GM12892 (cell line): ENCODE measurements around a stretch of chr7.

GRCh38 chr7:128835210-128835626 lies 5.0 kb downstream of the FLNC start:
- RRBS: no CpG with 5 or more reads among the region's 14 CpGs

GRCh38 chr7:128851053-128851998 lies 11.3 kb upstream of the ATP6V1F start:
- RRBS: no CpG with 5 or more reads among the region's 22 CpGs

- RRBS: no CpG with 5 or more reads among the region's 3 CpGs
These were observed 789 bp downstream of the ATP6V1F start for GRCh38 chr7:128863533-128863756.

DNA sequence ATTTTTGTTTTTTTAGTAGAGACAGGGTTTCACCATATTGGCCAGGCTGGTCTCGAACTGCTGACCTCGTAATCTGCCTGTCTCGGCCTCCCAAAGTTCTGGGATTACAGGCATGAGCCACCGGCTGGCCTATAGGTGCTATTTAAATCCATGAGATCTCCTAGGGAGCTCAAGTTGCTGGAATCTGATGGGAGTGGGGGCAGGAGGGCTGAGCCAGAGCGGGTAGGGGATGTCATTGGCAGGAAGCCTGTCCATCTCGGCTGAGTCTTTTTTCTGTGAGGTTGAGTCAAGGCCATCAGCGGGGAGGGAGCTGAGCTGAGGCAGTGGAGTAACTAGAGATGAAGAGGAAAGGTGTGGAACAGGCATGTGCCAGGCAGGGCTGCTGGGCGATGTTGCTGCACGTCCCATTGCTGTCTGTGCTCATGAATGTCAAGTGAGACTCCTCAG lies 1.6 kb downstream of the ATP6V1FNB start:
- RRBS: no CpG with 5 or more reads among the region's 9 CpGs

DNA sequence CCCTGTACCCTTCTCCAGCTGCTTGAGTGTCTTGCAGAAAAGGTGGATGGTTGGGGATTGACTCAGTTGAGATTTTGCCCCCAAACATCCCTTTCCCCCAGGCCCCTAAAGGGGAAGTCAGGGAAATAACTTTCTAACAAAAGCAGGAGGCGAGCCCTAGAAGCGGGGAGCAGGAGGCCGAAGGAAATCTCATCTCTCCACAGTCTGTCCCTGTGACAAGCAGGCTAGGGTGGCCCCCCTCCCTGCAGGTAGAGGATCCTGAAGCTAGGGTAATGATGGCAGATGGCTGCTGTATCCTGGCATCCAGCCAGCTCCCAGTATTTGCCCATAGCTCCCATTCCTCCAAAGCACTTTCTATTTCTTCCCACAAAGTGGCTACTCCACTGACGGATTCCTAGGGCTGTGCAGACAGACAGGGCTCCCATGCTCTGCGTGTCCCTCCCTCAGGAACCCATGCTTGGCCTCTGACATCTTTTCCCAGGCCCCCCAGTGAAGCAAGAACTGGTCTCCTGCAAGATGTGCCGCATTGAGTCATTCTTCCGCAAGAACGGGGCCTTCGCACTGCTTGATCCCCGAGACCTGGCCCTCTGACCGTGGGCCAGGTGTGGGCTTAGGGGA lies 2.2 kb downstream of the ATP6V1FNB start:
- RRBS: no CpG with 5 or more reads among the region's 11 CpGs

DNA sequence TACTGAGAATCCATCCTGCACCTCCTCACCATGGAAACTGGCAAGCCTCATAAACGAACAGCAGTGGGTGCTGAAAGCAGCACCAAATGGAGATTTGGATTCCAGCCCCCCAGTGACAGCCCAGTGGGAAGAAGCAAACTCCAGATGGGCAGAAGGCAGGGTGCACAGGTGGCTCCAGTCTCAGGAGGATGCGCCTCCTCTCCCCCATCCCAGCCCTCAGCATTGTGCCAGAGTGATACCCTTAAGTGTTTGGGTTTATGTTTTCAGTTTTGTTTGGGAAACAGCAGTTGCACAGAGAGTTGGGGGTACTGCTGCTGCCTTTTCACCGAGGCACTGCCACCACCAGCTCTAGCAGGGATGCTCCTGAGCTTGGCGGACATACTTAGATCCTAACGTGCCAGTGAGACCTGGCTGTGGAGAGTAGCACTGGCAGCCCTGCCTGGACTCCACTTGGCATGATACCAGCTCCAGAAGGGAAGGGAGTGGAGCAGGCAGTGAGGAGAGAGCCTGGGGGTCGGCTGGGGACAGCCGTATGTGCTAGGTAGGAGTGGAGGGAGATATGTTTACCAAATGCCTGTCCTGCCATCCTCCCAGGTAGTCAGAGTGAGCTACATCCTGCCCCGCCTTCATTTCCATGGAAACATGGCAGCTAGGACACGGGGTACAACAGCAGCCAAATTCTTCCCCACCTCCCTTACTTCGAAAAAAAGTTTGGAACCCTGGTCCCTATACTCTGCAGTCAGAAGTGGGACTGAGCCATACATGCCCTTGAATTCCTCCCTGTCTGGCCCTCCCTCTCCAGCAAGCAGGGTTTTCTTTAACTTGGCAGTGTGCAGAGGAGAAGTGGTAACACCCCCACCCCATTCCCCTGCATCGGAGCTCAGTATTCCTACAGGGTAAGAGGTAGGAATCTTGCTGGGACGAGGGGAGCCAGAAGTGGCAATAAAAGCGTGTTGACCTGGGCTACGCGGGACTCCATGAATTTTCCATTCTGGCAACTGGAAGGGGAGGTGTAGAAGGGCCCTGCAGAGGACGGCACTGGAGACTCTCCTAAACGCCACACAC lies 20.2 kb upstream of the SMO start:
- RRBS: no CpG with 5 or more reads among the region's 17 CpGs

GRCh38 chr7:129189861-129190344 lies 1.5 kb downstream of the SMO start:
- RRBS: no CpG with 5 or more reads among the region's 7 CpGs

- RRBS: 83% methylated on average over 4 of the region's 14 CpGs
These were observed 14.9 kb downstream of the SMO start for GRCh38 chr7:129203204-129203830.

DNA sequence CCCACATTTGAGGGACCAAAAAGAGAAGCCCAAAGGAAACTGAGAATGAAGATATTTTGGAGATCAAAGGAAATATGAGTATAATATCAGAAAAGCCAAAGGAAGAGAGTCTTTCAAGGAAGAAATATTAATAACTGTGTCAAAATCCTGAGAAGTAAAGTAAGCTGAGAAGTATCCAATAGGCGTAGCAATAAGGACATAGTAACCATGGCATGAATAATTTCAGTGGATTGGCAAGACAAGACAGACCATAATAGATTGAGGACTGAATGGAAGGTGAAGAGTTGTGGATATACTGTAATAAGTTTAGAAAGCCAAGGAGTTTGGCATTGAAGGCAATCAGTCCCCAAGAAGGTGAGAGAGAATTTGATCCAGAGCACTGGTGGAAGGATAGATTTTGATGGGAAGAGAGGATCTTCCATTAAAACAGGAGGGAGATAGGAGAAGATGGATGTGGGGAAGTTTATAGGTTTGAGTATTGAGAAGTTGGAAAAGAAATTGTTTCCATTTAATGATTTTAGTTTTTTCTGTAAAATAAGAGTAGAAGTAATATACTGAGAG lies 80.3 kb upstream of the STRIP2 start:
- RRBS: no CpG with 5 or more reads among the region's 1 CpG

- RRBS: no CpG with 5 or more reads among the region's 6 CpGs
These were observed 62.7 kb upstream of the STRIP2 start for GRCh38 chr7:129371260-129372148.

DNA sequence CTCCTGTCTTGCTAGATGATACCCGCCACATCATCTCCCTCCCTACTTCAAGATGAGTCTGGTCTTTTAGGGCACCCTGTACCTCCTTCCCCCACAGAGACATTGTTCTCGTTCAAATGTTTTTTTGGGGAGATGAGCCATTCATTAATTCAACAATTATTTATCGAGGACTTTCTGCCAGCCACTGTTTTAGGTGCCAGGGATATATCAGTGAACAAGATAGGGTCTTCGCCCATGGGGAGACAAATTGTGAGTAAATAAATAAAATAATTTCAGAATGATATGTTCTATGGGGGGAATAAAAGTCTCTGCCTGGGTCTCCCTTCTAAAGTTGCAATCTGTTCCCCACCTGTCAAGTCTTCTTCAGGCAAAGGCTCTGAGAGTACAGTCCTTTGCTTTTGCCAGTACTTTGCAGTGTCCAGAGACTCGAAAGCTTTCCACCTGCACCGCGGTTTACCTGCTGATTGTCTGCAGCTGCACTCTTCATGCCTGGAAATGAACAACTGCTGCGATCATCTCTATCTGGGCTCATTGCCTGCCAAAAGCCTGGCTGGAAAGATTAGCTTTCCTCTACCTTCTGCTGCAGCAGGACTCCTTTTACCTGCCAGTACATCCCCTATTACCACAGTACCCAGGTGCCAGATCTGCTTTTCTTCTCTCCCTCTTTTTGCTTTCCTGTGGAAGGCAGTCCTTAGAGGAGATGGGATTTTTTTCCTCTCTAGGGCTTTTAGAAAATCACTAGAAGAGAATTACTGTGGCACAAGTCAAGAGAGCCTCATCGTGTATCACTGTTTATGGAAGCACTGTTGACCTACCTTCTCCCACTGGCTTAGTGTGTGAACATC lies 2.0 kb downstream of the STRIP2 start:
- RRBS: no CpG with 5 or more reads among the region's 9 CpGs

DNA sequence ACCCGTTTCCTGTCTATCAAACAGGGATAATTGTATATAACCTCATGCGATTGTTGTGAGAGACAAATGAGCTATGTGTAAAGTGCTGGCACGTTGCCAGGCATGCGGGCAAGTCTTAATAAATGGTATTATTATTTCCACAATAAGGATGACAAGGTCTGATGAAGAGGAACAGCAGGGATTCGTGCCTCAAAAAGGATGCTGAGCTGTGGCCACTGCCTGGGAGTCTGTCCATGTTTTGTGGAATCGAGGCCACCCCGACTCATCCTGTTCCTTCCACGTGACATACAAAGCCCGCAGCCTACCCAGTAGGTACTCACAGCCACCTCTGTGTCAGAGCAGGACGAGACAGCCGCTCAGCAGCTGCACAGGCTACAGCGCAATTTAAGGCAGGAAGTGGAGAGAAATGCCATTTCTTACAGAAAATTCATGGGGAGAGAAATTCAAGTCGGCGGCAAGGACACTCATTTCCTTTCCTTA lies 51.8 kb downstream of the SMKR1 start:
- RRBS: no CpG with 5 or more reads among the region's 14 CpGs

GRCh38 chr7:129824850-129825331 lies 127.9 kb downstream of the UBE2H start:
- RRBS: 8% methylated on average over 1 of the region's 19 CpGs

GRCh38 chr7:129829989-129830842 lies 122.5 kb downstream of the UBE2H start:
- RRBS: no CpG with 5 or more reads among the region's 22 CpGs

DNA sequence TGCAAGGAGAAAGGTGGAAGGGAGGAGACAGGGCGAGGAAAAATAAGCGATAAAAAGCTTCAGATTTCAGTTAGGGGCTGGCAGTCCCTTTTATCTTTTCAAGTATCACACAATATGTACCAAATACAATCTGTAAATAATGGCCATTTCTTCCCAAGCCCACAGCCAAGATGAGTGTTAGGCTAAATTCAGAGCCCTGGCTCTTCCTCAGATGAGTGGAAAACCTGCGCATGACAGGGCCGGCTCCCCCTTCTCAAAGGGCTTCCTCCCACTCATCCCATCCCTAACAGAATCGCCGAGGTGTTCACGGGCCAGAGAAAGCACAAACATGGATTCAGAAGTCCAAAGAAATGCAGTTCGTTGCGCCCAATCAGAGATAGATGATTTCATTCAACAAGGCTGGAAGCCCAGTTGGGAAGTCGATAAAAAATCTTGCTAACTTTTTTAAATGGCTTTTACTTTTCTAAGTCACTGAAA lies 121.9 kb downstream of the UBE2H start:
- RRBS: no CpG with 5 or more reads among the region's 10 CpGs

- RRBS: no CpG with 5 or more reads among the region's 11 CpGs
These were observed 120.3 kb downstream of the UBE2H start for GRCh38 chr7:129832066-129833224.

GRCh38 chr7:130008600-130009462 lies 42.3 kb downstream of the ZC3HC1 start:
- RRBS: no CpG with 5 or more reads among the region's 14 CpGs

GRCh38 chr7:130071881-130072722 lies 1.8 kb downstream of the KLHDC10 start:
- RRBS: no CpG with 5 or more reads among the region's 11 CpGs

DNA sequence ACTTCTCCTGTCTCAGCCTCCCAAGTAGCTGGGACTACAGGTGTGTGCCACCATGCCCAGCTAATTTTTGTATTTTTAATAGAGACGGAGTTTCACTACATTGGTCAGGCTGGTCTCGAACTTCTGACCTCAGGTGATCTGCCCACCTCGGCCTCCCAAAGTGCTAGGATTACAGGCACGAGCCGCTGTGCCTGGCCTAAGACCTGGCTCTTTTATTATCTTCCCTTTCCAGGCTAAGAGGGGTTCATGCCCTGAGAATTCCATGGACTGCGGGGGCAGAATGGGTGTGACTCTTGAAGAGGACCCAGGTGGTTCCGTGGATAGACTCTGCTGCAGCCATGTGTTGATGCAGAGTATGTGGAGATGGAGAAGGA lies 10.4 kb upstream of the CPA4 start:
- RRBS: no CpG with 5 or more reads among the region's 7 CpGs

DNA sequence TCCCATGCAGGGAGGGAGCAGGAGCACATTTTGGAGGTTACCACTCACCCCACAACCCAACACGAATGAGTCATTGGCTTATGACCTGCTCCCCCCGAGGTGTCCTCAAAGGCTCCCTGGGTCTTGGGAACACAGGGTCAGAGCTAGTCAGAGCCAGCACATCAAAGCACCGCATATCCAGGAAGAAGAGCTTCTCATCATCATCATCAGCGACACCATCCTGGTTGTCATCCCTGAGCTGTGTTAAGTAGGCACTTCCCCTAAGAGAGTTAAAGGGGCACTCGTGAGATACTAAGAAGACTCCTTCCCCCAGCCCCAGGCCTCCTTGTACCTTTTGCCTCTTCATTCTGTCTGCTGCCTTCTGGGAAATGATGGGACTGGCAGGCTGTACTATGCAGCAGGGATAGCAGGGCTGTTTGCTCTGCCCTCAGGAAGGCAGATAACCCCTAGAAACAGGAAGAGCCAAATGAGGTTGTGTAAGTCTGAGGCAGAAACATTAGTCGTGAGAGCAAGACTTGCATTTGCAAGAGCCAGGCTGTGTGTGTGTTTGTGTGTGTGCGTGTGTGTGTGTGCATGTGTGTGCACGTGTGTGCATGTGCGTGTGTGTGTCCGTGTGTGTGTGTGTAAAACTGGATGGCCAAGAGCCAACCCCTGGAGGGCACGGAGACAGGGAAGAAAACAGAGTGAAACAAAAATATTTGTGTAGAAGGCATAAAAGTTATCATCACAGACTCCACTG lies 11.0 kb upstream of the CPA1 start:
- RRBS: no CpG with 5 or more reads among the region's 11 CpGs